ENCODE measurements around a stretch of chr11.

DNA sequence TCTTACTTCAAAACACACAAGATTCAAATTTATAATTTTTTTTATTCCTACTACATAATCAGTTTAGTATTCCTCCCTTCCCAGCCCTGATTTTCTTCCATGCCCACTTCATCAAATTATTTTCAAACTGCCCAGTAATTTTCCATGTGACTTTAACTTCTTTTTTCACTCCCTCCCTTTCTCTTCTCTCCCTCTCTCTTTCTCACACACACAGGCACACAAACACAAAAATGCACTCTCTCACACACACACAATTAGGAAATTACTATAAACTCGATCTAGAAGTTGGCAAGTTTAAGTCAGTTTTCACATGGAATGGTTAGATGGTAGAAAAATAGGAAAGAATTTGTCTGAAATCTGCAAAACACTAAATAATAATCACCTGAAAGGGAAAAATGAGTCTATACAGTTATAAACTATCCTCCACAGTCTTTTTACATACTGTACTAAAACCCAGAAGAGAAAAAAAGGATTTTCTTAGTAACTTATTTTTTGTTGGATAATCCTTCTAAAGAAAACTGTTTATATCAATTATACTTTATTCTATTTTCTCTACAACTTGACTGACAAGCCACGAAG is 47.2 kb downstream of the MTMR2 start:
- PRO-cap, result no peak

- PRO-cap, result no peak
Observed at GRCh38 chr11:96214785-96215202, 128.2 kb downstream of the MAML2 start.

- PRO-cap, result no peak
Observed at GRCh38 chr11:96242369-96243079, 100.5 kb downstream of the MAML2 start.

DNA sequence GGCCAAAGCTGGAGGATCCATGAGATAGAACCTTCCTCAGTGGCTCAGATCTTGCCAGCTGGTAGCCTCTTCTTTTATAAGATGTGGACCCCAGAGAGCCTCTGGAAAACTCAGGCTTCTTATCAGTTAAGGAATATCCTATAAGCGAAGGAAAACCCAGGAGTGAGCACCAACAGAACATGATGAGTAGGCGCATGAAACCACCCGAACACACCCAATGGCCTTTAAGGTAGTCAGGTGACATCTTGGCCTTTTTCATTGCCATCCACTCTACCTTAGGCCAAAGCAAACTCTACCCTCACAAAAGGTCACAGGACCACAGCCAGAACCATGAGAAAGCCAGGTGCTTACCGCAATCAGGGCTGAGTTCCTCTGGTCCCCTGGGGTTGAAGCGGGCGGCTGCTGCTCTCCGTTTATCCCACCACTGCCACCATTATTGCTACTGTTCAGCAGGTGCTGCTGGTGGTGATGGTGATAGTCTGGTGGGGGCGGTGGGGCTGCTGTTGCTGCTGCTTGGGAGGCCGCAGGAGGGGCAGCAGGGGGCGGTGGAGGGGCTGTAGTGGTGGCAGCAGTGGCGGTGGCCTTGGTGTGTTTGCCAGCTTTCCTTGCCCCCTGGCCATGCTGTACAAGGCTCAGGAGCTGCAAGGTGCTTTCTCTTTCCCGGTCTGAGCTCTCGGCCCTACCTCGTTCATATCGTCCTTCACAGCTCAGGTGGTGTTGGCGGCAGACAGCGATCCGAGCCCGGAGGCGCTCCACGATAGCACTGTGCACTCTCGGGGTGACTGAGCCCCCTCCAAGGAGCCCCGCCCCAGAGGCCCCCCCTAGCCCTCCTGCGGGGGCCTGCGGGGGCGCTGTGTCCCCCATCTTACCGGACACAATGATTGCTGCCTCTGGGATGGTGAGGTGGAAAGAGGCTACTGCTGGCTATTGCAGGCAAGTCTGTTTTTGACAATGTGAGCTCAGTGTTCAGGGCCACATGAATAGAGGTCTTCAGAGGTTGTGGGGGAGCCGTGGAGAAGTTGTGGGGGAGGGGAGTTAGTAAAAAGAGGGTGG is 1.6 kb downstream of the MAML2 start:
- PRO-cap, result unidirectional peak, plus-strand start at position 375 of the sequence

DNA sequence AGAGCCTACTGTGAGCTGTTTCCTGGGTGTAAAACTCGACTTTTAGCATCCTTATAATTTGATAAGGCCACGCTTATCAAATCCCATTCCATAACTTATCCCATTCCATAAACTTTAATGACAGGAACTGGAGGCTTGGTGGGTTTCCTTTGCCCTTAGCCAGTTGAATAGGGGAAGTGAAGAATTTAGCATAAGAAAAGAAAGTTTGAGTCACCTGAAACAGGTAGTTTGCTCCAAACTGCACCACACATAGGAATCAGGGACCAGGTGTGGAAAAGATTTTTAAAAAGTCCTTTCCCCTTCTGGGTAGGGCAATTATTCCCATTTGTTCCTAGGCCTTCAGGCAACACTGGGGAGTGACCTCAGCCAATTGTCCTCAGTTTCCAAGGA is 525.8 kb upstream of the CNTN5 start:
- PRO-cap, result no peak

GRCh38 chr11:99069926-99070305 is 49.2 kb downstream of the CNTN5 start:
- PRO-cap, result no peak

DNA sequence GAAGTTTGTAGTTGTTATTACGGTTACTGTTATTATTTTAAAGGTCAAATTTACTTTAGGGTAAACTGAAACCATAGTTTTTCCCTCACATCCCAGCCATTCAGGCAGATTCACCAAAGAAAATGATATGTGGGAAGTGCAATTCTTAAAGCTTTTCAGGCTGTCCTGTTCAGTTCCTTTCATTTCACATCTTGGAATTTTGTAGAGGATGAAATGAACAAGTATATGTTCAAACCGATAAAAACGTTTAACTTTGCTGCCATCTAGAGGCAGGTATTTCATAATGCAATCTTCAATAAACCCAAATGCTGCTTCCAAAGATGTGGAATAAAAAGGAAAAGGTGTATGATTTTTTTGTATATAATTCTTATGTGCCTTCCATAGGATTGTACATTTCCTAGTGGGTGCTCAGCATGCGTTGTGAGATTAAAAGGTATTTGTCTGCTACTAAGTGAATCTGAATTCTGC is 199.5 kb downstream of the PGR start:
- PRO-cap, result no peak

- PRO-cap, result no peak
Observed at GRCh38 chr11:101033842-101034645, 95.6 kb downstream of the PGR start.

DNA sequence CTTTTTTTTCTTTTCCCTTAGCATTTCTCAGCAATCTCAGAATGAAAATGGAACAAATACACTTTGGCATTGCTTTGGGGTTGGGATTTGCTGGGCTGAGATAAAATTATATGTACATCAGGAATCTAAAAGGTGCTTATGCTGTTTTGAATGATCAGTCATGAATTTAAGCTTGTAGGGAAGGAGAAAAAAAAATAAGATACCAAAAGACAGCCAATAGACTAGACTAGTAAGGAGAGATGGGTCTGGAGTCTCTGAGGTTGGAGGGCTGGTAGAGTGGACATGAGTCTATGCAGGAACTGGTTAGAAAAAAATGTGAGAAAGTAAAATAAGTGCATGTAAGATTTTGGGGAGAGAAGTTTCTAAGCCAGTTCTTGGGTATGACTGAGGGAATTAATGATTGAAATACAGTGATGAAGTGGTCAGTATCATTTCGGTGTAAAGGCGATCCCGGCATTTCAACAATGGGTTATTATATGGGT is 96.8 kb upstream of the BIRC3 start:
- PRO-cap, result no peak

- PRO-cap, result no peak
Observed at GRCh38 chr11:102279606-102279934, 37.7 kb upstream of the BIRC3 start.

DNA sequence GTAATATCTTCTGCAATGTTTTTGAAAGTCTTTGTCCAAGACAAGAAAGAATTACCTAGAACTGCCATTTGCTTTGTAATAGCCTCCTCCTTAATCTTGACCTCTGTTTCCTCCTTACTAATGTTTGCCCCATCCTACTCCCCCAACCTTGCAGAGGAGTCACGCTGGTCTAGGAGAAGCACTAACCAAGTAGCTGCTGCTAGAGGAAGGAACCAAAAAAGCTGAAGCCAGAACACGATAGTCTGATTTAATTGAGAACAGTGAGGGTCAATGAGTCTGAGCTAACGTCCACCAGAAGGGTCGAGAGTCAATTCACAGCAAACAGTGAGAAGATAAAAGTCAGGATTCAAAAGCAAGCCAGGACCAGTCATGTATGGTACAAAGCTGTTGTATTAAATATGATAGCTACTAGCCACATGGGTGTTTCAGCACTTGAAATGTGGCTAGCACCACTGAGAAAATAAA is 10.0 kb upstream of the BIRC3 start:
- PRO-cap, result no peak

DNA sequence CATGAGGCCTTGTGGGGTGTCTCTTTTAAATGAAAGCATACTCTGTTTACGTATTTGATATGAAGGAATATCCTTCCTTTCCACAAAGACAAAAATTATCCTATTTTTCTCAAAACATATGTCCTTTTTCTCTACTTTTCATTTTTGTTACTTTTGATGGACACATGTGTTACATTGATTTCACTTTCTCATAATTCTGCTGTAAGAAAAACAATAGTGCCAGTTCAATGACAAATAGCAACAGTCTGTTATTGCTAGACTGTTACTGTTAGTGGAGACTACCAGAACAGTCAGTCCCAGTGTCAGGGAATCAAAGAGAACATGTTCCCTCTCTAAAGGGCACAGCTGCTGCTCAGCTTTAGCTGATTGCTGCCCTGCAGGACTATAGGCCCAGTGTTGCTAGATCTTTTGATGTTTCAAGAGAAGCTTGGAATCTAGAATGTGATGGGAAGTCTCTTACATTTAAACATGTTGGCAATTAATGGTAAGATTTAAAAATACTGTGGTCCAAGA is 3.3 kb downstream of the BIRC3 start:
- PRO-cap, result no peak

DNA sequence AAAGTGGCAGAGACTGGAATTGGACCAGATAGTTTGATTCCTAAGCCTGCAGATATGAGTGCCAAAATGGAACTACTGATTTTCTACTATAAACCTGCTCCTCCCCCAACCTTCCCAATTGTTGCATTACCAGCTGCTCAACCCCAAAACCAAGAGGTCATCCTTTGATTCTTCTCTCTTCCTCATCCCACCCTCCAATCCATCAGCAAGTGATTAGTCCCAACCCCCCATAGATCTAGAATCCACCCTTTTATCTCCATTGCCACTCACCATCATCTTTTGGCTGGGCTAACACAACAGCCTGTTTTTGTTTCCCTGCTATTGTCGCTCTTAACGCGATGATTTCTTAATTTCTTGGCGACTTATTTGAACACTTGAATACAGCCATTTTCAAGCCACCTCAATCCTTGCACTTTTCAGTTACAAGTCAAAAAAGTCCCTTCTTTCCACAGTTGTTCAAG is 2.6 kb downstream of the TMEM123 start:
- PRO-cap, result no peak

GRCh38 chr11:102560258-102561255 is 30.0 kb upstream of the MMP7 start:
- PRO-cap, result no peak

- PRO-cap, result no peak
Observed at GRCh38 chr11:102831262-102832001, 12.0 kb downstream of the MMP3 start.

GRCh38 chr11:103078503-103079637 is 13.1 kb downstream of the DCUN1D5 start:
- PRO-cap, result no peak

- PRO-cap, result no peak
Observed at GRCh38 chr11:103738628-103739752, 297.4 kb upstream of the DDI1 start.

DNA sequence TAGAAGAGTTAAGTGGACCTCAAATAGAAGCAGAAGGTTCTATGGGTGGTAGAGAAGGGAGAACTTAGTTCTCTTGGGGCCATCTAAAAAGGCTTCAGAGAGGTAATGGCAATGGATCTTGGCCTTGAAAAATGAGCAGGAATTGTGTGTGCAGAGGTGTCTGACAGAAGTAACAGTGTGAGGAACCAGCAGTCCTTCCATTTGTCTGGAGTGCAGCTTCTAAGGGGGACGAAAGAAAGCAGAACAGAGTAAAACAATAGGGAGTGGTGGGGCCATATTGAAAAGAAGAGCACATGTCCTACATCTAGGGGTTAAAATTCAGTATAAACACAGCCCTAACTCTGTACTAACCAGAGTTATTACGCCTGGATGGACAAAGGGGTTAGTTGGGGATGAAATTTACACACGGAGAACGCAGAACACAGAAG is 283.4 kb upstream of the DDI1 start:
- PRO-cap, result no peak

- PRO-cap, result no peak
Observed at GRCh38 chr11:104093863-104094517, 57.5 kb downstream of the DDI1 start.

DNA sequence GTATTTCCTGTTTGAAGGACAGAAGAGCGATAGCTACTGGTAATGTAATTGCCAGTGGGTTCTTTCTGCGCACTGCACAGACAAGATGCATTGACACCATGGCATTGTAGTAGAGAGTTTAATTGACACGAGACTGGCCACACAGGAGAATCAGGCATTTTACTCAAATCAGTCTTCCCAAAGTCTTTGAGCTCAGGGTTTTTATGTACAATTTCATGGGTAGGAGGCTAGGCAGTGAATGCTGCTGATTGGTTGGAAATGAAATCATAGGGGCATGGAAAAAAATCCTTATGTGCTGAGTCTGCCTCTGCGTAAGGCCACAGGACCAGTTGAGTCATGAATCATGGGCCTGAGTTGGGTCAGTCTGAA is 273.9 kb downstream of the CASP4 start:
- PRO-cap, result no peak

Data from left lobe of liver (tissue), 1 donor.